ENCODE measurements around the genes CACNB1 and NEUROD2.

- RRBS = 29% methylated on average over 4 of the region's 16 CpGs
Measured at GRCh38 chr17:38925194-38926104, 41.8 kb downstream of the FBXO47 start.

- RRBS = 43% methylated on average over 2 of the region's 11 CpGs
Measured at GRCh38 chr17:39057697-39058145, 90.5 kb upstream of the FBXO47 start.

DNA sequence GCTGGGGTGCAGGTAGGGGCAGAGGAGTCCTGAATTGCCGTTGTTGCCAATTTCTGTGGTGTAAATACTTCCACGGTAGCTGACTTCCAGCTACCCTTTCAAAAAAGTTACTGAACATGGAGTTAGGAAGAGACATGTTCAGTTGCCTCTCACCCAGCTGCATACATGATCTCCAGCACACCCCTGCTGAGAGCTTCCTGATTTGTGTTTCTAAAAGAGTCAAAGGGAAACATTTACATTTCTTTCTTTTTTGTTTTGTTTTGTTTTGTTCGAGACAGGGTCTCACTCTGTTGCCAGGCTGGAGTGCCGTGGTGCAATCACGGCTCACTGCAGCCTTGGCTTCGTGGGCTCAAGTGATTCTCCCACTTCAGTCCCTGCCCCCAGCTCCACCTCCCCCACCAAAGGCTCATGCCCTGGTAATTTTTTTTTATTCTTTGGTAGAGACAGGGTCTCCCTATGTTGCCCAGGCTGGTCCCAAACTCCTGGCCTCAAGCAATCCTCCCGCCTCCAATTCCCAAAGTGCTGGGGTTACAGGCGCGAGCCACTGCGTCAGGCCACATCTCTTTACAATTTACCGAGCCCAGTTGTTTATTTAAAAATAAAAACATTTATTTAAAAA lies 58.5 kb downstream of the PLXDC1 start:
- RRBS = no CpG with 5 or more reads among the region's 11 CpGs

DNA sequence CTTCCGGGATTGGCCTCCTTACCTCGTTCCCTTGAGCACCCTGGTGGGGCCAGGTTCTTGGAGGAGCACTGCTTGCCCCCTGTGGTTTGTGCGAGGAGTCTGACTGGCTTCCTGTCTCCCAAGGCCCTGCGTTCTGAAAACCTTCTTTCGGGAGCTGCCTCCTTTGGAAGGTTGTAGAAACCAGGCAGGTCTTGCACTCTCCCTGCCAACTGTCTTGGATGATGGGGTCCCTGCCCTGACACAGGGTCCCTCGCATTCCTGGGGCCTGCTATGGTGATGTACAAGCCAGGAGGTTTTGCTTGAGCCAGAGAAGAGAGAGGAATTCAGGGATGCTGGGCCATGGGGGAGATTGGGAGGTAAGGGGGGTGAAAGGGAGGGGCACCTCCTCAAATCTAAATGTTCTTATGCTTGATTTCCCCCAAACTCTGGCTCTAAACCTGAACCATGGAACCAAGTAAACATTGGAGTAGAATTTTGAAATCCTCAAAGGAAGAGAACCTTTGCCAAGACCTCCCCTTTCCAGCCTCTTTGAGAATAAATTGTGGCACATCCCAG lies 19.6 kb downstream of the PLXDC1 start:
- RRBS = no CpG with 5 or more reads among the region's 6 CpGs

DNA sequence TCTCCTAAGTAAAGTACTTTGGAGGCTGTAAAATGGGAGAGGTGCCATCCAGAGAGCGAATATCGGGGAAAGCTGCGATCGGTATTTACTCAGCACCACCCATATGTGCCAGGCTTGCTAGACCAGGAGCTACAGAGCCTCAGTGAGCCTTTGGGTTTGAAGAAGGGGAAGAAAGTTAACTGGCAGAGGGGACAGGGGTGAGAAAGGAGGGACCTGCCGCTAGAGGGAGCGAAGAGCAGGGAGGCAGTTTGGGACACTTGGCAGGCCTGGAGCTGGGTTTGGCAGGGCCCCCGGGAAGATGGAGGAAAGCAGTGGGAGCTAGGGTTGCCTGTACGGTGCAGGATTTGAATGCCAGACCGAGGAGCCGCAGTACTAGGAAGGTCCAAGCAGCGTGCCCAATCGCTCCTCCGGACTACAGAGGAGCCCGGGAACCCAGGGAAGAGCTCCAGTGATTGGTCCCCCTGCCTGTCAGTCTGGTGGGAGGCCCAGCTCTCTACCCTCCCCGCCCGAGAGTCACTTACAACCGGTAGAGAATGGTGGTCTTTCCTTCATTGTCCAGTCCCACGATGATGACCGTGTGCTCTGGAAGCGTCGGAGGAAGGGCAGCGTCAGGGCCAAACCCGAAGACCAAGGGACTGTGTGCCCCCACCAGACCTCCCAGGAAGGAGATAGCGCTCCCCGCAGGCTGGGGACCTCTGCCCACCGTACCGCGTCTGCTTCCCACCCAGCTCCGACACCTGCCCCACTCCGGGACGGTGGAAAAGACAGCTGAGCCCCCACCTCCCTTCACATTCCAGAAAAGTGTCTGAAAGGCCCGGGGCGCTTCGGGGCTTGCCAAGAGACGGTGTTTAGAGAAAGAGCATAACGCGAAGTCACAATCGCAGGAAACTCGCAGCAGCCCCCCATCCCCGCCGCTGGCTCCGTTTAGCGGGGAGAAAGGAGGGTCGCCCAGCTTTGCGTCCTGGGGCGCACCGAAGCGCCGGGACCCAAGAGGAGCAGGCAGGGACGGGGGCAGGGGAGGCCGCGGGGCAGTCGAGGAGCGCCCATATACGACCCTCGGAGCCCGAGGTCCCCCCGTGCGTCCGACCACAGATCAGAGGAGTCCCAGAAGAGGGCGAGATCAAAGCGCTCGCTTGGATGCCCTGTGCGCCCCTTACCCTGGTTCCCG lies 1.0 kb downstream of the ARL5C start:
- RRBS = 3% methylated on average over 11 of the region's 65 CpGs

DNA sequence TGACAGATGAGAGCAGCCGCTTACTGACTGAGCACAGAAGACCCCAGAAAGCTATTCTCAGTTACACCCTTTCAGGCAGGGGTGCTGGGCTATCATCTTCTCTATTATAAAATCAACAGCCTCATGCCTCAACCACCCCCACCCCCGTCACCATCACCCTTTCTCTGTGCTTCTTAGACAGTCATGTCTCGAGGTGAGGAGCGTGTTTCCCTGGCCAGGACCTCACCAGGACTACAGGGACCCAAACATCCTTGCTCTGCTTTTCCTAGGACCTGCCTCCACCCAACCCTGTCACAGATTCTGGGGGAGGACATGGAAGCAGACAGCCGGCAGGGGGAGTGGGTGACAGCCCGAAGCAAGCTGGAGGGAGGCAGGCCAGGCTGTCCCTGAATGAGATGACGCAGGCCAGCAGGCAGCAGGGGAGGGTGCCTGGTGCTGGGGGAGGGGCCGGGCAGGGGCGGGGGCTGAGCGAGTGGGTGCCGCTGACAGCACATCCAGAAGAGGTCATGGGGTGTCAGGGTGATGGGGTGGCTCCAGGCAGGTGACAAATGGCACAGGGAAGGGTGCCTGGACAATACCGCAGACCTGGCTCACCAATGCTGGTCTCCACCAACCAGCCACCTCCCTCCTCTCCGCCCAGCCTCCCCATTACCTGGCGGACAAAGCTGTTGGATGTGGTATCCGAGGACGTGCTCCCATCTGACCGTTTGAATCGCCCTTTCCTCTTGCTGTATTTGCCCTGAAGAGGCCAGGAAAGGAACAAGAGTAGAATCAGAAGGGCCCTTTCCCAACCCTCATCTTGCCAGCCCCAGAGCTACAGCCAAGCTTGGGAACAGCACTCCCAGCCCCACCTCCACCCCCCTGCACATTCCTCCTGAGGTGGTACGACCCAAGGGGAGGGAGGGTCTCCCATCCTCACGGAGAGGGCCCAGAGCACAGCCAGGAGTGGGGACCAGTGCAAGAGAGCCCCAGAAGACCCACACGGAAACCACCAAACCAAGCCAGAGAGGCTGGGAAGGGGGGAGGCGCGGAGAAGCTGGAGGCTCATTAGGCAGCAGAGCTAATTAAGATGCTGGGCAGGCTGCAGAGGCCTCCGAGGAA lies 2.9 kb downstream of the CACNB1 start:
- RRBS = no CpG with 5 or more reads among the region's 24 CpGs

GRCh38 chr17:39196765-39197329 lies 622 bp downstream of the CACNB1 start:
- RRBS = 0% methylated on average over 1 of the region's 35 CpGs

GRCh38 chr17:39197464-39198166 lies at the start of gene CACNB1:
Gene CACNB1 (minus strand): TSS chr17:39197669.
- RRBS = 2% methylated on average over 14 of the region's 50 CpGs

DNA sequence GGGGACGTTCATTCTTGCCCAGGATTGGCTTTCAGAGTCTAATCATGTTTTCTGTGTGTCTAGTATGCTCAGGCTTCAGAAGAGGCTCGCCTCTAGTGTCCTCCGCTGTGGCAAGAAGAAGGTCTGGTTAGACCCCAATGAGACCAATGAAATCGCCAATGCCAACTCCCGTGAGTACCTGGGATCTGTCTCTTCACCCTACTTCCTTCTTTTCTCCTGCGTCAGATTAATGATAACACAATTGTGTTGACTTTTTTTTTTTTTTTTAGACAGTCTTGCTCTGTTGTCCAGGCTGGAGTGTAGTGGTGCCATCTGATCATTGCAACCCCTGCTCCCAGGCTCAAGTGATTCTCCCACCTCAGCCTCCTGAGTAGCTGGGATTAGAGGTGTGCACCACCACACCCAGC lies 1.1 kb downstream of the RPL19 start:
- RRBS = no CpG with 5 or more reads among the region's 6 CpGs

GRCh38 chr17:39202125-39202563 lies 2.1 kb downstream of the RPL19 start:
- RRBS = no CpG with 5 or more reads among the region's 9 CpGs

DNA sequence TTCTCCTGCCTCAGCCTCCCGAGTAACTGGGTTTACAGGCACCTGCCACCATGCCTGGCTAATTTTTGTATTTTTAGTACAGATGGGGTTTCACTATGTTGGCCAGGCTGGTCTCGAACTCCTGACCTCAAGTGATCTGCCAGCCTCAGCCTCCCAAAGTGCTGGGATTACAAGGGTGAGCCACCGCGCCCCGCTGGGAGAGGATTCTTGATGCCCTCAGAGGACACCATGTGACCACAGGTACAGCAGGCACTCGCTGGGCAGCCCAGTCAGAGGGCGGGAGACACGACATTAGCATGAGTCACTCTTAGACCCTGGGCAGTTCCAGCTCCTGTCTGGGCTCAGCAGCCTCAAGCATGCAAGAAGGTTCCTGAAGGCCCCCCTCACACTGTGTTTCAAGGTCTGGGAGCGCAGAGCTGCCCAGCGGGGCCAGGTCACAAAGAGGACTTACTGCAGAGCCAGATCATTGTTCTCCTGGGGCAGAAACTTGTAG lies 11.9 kb downstream of the STAC2 start:
- RRBS = no CpG with 5 or more reads among the region's 10 CpGs

GRCh38 chr17:39400908-39401520 lies 412 bp downstream of the FBXL20 start:
- RRBS = no CpG with 5 or more reads among the region's 53 CpGs

GRCh38 chr17:39503283-39504363 lies 42.3 kb downstream of the CDK12 start:
- RRBS = no CpG with 5 or more reads among the region's 10 CpGs

DNA sequence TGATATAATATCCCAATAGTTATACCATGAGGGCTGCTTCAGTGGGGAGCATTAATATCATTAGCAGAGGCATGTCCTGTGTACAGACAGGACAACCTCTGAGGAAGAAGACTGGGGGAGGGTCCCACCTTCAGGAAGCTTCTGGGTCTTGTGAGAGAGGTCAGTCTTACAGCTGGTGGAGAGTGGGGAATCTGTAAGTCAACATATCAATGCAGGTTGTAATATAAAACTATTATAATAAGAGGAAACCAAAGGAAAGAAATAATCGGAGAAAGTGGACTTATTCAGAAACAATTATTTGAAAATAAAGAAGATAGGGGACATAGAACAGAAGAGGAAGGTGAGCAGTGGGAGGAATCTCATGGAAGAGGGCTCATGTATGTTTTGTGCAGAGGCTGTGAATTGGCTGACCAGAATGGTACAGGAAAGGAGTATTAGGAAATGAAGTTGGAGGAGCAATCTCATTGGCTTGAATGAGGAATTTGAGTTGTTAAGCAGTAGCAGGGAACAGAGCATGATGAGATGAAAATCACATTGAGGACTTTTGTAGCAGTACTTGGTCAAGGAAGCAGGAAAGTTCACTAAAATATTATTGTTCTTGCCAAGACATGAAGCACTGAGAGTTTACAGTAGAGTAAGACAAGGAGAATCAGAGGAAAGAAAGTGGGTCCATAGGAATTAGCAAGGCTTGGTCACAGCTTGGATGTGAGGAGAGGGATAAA lies 68.1 kb downstream of the NEUROD2 start:
- RRBS = no CpG with 5 or more reads among the region's 1 CpG

- RRBS = no CpG with 5 or more reads among the region's 42 CpGs
Measured at GRCh38 chr17:39607394-39608250, at the start of gene NEUROD2. Gene NEUROD2 (minus strand): TSS chr17:39607920.

DNA sequence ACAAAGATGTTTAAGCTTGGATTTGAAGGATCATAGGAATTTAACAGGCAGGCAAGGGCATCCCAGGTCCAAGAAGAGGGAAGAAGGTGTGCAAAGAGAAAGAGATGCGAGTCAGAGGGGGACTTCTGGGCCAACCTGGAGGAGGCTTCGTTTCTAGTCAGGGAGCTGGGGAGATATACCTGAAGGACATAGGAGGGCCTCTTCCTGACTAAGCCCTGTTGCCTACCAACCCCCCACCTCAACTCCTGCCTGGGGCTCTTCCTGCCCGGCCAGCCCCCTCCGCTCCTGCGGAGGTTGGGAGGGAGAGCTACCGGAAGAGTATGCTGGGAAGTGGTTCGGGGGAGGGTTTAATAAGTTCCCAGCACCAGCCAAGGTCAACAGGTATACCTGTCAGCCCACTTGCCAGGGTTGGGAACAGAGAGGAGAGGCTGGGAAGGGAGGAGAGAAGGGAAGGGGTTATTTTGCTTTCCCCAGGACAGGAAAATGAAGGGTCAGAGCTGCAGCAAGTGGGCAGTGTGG lies 4.6 kb downstream of the PPP1R1B start:
- RRBS = 11% methylated on average over 4 of the region's 7 CpGs

DNA sequence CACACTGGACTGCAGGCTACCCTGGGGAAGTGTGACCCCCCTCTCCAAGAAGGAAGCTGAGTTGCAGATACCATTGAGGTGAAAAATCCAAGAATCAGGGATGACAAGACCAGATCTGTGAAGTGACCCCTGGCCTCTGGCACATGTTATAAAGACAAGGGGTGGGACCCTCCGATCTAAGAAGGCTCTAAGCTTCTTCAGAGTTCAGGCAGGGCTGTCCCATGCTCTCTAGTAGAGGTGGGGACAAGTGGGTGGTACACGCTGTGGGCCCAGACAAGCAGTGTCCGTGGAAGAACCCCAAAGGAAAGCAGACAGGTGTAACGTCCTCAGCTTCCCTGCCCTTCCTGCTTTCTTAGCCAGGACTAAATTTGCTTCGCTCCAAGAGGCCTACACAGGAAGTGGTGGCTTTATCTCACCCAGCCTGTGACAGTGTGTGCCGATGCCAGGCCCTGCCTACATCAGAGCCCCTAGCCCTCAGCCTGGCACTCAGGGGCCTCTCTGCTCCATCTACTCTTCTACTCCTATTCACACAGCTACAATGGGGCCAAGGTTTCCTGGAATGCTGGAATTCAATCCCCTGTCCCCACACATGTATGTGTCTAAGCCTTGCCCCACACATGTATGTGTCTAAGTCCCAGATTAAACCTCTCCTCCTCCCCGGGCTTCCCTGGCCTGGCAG lies 8.4 kb downstream of the PGAP3 start:
- RRBS = 69% methylated on average over 1 of the region's 7 CpGs

- RRBS = 1% methylated on average over 16 of the region's 40 CpGs
Measured at GRCh38 chr17:39700352-39701003, 614 bp downstream of the ERBB2 start.

- RRBS = no CpG with 5 or more reads among the region's 11 CpGs
Measured at GRCh38 chr17:39702670-39703544, 3.0 kb downstream of the ERBB2 start.

GRCh38 chr17:39742775-39743233 lies 5.1 kb downstream of the GRB7 start:
- RRBS = no CpG with 5 or more reads among the region's 15 CpGs